Diencephalon (tissue), 2 donors: ENCODE results near the gene FGFBP3.

- RAMPAGE, long total RNA: no peak
Measured at GRCh38 chr10:88939384-88939752, 13.2 kb downstream of the ACTA2 start.

DNA sequence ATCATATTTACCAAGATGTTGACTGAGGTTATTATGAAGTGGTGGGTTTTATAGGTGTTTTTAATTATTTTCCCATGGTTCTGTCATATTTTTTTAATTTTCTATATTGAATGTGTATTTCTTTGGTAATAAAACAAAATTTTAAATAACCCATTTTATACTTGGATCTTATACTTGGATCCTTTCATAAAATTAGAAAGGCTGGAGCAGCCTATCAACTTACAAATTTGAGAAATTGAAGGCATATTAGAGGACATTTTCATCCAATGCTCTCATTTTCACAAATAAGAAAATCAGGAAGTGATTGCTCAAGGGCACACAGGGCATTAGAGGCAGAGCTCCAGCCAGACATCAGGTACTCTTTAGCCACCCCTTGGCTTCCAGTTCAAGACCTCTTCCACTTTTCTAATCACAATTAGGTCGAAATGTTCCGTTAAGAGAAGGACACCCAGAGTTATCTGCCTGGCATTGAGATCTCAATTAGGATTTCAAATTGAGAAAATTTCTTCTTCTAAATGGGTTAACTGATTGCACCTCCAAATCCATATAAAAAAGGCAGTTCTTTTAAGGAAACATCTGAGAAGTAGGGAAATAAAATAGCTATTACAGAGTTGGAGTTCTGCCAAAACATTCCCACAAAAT lies 2.6 kb downstream of the ACTA2 start:
- RAMPAGE, long total RNA: no peak

- RAMPAGE, long total RNA: no peak
Measured at GRCh38 chr10:89115169-89115653, 91.9 kb downstream of the CH25H start.

GRCh38 chr10:89207680-89208853 lies 950 bp upstream of the CH25H start:
- RAMPAGE, long total RNA: no peak

GRCh38 chr10:89348266-89348775 lies 20.5 kb downstream of the IFIT3 start:
- RAMPAGE, long total RNA: no peak

GRCh38 chr10:89558551-89559268 lies 23.3 kb upstream of the SLC16A12 start:
- RAMPAGE, long total RNA: no peak

DNA sequence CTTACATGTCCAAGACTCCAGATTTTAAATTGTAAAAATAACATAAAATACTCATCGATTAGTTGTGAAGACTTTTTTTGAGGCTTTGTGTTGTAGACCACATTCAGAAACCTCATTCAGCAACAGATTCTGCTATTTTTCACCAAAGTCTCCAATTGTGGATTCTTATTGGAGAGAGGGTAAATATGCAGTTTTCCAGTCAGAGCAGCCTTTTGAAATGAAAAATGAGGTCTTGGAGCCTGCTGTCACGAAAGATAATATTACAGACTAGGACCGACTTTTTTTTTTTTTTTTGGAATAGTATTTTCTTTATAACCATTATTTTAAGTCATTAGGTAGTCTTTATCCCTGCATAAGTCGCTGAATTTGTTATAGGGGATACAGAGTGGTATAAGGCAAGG lies 1.1 kb downstream of the KIF20B start:
- RAMPAGE, long total RNA: no peak

DNA sequence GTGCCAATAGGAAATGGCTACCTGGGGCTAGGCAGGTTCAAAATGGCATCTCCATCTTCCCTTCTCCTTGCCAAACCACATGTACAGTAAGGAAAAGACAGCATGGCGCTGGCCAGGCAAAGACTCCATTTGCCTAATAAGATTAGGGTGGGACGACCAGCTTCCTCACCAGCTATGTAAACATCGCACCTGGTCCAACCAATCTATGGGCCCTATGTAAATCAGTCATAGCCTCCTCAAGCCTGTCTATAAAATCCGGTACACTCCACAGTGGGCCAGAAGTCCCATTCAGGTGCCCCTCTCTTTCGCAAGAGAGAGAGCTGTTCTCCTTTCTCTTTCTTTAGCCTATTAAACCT lies 44.2 kb downstream of the HTR7 start:
- RAMPAGE, long total RNA: no peak

DNA sequence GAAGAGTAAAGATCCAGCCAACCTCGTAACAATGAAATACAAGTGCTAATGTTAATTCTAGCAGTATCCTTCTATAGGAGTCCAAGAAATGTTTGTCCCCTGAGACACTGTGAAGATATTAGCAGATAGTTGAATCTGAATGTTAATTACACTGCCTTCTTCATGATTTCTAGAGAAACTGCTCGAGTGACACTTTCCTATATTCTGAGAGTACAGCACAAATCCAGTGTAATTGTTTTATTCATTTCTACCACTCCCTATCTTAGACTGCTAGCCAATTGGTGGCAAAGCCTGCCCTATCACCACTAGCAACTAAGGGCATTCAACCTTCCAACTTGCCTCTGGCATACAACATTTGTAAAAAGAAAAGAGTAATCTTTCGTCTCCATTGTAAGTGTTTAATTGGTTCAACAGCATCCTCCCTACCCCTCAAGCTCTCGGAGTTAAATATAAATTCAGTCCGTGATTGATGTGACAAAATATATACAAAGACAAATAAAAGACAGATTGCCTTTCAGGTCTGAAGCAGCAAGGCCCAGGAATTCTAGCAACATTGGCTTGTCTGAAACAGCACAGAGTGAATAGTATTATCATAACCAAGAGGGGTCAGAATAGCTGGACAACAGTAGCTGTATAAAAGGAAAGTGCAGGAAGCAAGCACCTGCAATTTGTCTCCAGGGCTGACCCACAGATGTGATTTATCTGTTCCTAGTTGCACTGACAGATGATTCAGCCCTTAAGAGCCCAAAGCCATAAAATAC lies 47.5 kb upstream of the ANKRD1 start:
- RAMPAGE, long total RNA: no peak

GRCh38 chr10:91043093-91043433 lies 122.2 kb upstream of the ANKRD1 start:
- RAMPAGE, long total RNA: no peak

DNA sequence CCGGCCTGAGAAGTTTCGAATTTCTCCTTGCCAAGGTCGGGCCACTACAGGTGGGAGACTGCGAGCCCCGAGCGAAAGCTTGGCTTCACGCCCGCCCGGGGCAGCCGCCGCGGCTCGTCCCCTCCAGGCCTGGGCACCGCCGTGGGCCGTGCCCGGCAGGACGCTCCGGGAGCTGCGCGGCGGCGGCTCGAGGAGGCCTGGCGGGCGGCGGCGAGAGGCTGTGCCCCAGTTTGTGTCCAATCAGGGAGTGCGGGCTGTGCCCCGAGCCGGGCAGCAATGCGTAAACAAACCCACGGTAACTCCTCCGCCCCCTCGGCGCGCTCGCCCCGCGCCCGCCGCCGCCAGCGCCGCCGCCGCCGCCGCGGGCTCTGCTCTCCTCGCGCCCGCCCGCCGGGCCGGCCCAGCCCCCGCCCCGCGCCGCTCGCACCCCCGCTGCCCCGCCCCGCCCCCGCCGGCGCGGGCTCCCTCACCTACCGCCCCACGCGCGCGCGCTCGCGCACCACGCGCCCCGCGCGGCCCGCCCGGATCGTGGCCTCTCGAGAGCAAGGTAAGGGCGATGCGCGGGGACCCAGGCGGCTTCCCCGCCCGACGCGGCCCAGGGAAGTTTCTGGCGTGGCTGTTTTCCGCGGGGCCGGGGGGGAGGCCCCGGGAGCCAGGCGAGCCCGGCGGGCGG lies 57.8 kb upstream of the PCGF5 start:
- RAMPAGE, long total RNA: no peak

GRCh38 chr10:91164382-91164988 lies 56.0 kb upstream of the PCGF5 start:
- RAMPAGE, long total RNA: no peak

- RAMPAGE, long total RNA: no peak
Measured at GRCh38 chr10:91222495-91223410, 2.3 kb downstream of the PCGF5 start.

DNA sequence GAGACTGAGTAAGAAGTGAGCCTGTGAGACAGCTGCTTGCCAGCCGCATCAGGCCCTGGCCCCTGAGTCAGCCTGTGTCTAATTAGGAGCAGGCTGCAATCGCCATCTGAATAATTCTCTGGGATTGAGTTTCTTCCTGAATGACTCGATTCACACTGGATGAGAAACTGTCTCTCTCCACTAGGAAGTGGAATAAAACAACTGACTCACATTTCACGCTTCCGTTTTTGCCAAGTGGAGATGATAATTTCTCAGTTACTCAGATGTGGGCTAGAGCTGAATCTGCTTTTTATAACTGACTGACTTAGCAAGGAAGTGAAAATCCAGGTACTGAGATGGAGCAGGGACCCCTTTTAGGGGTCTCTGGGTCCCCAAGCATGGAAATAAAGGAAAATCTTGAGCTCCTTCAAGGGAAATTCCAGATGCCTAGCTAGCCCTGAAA lies 69.1 kb upstream of the HECTD2 start:
- RAMPAGE, long total RNA: no peak

DNA sequence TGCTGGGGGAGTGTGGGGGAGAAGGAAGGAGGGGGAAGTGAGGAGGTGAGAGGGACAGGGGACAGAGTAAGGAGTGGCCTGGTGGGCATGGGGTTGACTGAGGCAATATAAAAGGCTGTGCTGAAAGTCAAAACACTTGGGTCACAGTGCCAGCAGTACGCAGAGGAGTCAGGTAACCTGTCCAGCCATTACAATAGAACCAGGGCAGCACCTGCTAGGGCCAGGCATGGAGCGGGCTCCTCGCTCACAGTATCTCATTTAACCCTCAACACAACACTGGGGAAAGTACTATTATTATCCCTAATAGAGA lies 43.2 kb downstream of the PPP1R3C start:
- RAMPAGE, long total RNA: no peak

GRCh38 chr10:91805771-91806199 lies 7.6 kb downstream of the TNKS2 start:
- RAMPAGE, long total RNA: no peak

GRCh38 chr10:91812572-91813391 lies 14.6 kb downstream of the TNKS2 start:
- RAMPAGE, long total RNA: no peak

- RAMPAGE, long total RNA: no peak
Measured at GRCh38 chr10:91909352-91909893, at the start of gene FGFBP3. FGFBP3 (minus strand) TSS chr10:91909486.

GRCh38 chr10:92006262-92006769 lies 82.7 kb downstream of the BTAF1 start:
- RAMPAGE, long total RNA: no peak

GRCh38 chr10:92030411-92030959 lies 106.9 kb downstream of the BTAF1 start:
- RAMPAGE, long total RNA: no peak